Calu3 (cell line): ENCODE data around the genes PLCB1, JAG1 and ISM1.

- PRO-cap, result no peak
These were observed at the start of gene PLCB1 for GRCh38 chr20:8131934-8132580. TSS of gene PLCB1 (plus strand) at chr20:8132266.

DNA sequence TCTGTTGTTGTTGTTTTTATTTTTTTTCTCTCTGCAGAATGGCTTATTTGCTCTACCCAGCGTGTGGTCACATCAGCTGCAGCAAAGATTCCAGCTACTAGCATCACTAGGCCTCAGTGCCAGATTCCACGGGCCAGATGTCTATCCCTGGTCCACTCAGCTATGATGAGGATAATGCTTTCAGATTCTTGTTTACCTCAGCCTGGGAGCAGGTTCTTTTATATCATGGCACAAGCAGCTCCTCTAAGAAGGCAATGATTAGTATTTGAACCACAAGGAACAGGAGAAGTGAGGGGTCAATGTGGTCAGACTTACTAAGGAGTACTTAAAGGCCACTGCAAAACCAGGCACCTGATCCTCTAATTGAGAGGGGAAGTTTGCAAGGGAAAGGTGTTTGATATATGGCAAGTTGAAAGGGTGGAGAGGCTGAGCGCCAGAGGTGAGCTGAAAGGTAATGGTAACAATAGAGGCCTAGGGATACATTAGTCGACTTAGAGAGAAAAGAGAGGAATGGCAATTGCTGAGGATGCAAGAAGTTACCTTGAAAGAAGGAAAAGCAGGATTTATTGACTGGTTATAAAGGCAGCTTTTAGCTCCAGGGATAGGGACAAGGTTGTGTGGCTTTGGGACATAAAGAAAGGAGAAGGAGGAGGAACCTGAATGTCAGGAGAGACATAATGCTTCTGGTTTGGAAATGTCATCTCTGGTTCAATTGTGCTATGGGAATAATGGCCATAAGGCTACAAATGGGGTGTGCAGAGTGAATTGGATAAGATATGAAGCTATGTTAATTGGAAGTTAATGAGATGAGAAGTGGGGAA lies 110.3 kb downstream of the PLCB1 start:
- PRO-cap, result no peak

GRCh38 chr20:9068293-9068768 lies 556 bp upstream of the PLCB4 start:
- PRO-cap, result bidirectional peak, plus-strand start at chr20:9068735, minus-strand start at chr20:9068606

DNA sequence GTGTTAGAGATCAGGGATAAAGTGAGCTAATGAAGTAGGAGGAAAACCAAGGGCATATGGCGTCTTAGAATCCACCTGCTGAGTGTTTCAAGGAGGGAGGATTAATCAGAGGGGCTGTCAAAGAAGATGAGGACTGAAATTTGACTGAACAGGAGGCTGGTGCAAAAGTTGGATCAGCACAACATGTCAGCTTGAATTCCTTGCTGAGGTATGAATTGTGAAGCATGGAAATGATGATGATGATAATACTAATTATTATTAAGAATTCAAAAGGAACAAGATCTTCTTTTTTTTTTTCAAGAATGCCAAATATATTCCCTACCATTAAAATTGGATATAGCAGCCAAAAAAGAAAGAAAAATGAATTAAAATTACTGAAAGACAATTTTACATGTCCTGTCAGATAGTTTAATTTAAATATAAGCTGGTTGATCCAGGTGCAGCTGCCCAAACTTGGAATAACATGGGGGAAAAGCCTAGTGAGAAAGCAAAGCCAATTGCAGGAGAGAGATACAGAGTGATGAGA lies 39.5 kb downstream of the PLCB4 start:
- PRO-cap, result no peak

DNA sequence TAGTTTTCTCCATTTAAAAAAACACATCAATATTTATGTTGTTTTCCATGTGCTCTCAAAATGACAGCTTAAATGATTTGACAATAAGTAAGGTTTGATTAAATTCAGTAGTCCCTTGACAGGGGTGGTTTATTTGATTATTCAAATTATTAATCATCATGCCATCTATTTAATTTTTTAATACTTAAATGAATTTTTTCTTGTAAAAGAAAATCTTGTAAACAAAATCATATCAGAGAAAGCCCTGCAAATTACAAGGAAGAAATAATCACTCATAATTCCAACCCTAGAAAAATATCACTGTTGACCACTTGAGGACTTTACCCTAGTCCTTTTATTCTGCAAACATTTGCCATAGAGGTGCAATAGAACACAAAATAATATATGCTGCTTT lies 37.0 kb downstream of the ANKEF1 start:
- PRO-cap, result no peak

- PRO-cap, result no peak
These were observed 86.1 kb downstream of the SLX4IP start for GRCh38 chr20:10521103-10521659.

- PRO-cap, result no peak
These were observed 51.0 kb downstream of the JAG1 start for GRCh38 chr20:10622486-10623533.

GRCh38 chr20:10640784-10641405 lies 32.9 kb downstream of the JAG1 start:
- PRO-cap, result no peak

GRCh38 chr20:10673270-10674083 lies at the start of gene JAG1:
TSS of gene JAG1 (minus strand) at chr20:10673999.
- PRO-cap, result bidirectional peak, plus-strand start at chr20:10674368, minus-strand start at chr20:10673999

GRCh38 chr20:10674084-10674298 lies 192 bp upstream of the JAG1 start:
- PRO-cap, result no peak

DNA sequence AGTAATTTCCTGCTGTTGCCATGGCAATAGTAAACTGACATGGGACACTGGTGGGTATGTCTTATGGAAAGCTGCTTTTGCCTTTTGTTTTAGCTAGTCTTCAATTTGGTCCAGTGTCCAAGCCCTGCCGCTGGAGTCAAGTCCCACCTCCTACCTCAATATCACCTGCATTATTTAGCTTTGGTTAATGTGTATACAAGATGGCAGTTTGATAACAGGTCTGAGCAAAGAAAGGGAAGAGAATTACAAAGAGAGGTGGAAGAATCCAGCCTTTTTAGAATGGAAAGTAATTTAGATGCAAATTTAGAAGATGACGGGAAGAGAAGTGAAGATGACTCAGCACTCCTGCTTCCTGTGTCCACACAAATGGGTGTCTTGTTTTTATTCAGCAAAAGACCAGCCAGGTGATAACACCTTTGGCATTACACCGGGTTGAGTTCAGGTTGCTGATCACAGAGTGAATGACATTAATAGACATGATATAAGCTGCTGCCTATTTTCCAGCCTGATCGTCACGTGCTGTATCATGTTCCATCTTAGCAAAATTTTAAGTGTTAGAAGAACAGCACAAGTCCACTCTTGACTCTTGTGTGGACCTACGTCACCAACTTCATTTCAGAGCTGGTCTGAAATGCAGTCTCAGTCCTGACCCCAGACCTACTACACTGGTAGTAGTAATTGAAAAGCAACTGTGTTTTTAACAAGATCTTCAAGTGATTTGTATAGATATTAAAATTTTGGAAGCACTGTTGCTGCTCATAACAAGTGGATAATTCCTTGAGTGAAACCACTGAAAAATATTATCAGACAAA lies 110.5 kb upstream of the JAG1 start:
- PRO-cap, result no peak

DNA sequence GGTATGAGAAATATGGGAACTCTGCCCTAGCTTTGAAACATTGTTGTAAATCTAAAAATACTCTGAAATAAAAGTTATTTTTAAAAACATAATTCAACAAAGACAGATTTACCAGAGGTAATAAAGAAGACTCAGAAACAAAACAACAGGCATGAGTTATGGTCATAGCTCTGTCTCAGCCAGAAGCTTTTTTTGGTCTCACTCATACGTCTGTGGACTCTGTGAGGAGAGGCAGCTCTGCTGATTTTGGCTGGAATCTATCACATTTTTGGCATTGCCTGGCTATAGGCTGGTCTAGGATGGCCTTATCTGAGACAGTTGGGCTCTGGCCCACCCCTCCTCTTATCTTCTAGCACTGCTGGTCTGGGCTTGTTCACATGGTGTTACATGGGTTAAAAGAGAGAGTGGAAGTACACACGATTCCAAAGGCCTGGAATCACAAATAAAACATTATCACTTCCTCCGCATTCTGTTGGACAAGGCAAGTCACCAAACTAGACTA lies 514.0 kb upstream of the BTBD3 start:
- PRO-cap, result no peak

- PRO-cap, result no peak
These were observed 61.7 kb downstream of the BTBD3 start for GRCh38 chr20:11979361-11979825.

GRCh38 chr20:12594602-12595160 lies 414.1 kb upstream of the SPTLC3 start:
- PRO-cap, result no peak

GRCh38 chr20:13220989-13221433 lies at the start of gene ISM1:
TSS of gene ISM1 (plus strand) at chr20:13221274.
- PRO-cap, result no peak

GRCh38 chr20:13814721-13814992 lies 29.8 kb downstream of the NDUFAF5 start:
- PRO-cap, result no peak

GRCh38 chr20:15045642-15046208 lies 708.3 kb upstream of the FLRT3 start:
- PRO-cap, result no peak

- PRO-cap, result no peak
These were observed 724.5 kb upstream of the FLRT3 start for GRCh38 chr20:15061940-15062347.

- PRO-cap, result bidirectional peak, plus-strand start at chr20:15986126, minus-strand start at chr20:15985999
These were observed 587.4 kb downstream of the KIF16B start for GRCh38 chr20:15985771-15986376.

DNA sequence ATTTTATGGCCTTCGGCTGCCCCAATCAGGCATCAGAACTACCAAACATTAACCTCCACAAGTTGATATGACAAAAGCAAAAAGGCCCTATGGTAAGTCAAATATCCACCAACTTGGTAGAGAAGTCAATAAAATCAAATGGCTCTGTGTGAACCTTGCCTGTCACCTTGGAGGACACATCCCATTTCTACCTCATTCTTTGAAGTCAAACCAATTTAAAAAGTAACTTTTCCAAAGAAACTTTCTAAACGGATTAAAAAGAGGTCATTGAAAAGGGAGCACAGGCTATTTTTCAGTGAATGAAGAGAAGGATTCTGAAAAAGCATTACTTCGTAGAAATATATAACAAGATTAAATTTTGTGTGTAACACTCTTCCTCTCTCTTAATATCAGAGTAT lies 983 bp downstream of the KIF16B start:
- PRO-cap, result no peak